ENCODE data around the genes AP5M1, ARID4A and TOMM20L.

GRCh38 chr14:55346055-55346677, 65.5 kb downstream of the ATG14 start:
- PRO-cap, result no peak

GRCh38 chr14:55351145-55351741, 60.4 kb downstream of the ATG14 start:
- PRO-cap, result no peak

DNA sequence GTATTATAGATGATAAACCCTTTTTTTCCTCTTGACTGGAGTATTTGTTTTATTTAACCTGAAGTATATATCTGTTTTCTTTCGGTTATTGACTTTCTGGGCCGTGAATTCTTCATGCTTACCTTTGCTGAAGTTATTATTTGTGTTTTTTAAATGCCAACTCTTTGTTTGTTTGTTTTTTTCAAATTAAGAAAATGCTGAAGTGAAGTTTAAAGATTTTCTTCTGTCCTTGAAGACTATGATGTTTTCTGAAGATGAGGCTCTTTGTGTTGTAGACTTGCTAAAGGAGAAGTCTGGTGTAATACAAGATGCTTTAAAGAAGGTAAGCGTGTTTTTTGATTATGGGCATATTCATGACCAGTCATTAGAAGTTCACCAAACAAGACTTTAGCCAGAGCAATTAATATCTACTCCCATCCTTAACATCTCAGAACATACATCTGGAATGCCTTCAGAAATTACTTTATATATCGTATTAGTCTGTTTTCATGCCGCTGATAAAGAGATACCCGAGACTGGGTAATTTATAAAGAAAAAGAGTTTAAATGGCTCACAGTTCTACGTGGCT, 39.1 kb downstream of the KTN1 start:
- PRO-cap, result no peak

DNA sequence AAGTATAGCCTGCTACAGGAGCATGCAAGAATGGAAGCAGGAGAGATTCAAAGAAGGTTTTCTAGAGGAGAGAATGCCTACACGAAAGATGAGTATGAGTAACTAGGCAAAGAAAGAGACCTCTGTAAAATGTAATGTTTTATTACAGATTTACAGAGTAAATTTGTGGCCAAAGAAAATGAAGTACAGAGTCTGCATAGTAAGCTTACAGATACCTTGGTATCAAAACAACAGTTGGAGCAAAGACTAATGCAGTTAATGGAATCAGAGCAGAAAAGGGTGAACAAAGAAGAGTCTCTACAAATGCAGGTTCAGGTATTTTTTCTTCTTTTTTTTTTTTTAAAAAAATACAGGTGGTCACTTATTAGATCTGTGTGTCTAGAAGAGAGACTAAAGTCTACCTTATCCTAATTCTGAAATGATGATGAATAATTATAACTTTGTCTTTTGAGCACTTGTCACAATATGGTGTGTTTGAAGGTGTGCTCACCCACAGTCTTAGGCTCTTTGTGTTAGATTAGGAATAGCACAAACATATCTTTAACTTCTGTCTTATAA, 57.1 kb downstream of the KTN1 start:
- PRO-cap, result no peak

DNA sequence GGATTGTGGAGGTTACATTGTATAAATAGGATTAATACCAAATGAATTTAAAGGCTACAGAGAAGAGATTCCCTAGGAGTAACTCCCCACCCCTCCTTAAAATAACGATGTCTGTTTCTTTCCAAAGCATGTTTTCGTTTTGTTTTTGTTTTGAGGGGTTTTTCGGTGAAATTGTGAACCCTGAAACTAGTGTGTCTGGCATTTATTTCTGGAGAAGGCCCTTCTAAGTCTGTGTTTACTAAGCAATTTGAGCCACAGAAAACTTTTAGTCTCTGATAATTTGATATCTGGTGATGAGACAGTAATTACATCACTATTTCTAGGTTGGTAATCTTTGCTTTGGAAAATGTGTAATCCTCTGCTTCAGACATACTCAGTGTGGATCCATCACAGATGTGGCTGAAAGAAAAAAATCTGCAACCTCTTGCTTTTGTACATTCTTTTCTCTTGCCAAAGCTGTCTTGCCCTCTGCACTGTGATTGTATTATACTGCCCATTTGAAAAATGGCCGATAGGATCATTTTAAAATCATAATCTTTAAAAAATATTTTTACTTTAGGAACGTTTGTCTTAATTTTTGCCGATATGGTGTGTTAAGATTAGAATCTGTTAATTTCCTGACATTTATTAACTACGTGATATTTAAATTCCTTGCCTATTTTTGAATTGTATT, 78.0 kb downstream of the PELI2 start:
- PRO-cap, result no peak

DNA sequence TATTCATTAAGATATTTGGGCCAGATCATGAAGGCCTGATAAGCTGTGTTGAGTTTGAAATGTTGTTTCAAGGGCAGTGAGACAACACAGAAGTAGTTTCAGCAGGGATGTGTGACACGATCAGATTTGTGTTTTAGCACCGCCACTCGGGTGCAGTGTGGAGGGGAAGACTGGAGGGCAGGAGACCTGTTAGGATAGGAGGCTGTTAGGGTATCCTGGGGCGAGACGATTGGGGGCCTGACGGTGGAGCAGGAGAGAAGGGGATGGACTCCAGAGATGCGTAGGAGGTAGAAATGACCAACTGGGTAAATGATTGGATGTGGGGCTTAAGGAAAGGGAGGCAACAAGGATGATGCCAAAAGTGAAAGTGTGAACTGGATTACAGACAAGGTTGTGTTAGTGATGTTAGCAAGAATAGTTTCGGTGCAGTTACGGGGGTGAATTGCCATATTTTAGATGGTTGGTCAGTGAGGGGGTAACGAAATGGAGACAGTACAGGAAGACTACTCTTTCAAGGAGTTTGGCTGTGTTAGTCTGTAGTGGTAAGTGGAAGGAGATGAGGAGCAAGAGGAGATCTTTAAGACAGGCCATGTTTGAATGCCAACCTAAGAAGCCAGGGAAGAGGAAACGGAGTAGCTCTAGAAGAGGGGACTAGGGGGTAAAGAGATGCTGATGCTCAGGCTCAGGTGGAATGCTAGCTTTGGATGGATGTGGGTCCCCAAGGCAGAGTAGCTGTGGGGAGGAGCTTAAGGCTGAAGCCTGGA, 122.0 kb downstream of the PELI2 start:
- PRO-cap, result no peak

DNA sequence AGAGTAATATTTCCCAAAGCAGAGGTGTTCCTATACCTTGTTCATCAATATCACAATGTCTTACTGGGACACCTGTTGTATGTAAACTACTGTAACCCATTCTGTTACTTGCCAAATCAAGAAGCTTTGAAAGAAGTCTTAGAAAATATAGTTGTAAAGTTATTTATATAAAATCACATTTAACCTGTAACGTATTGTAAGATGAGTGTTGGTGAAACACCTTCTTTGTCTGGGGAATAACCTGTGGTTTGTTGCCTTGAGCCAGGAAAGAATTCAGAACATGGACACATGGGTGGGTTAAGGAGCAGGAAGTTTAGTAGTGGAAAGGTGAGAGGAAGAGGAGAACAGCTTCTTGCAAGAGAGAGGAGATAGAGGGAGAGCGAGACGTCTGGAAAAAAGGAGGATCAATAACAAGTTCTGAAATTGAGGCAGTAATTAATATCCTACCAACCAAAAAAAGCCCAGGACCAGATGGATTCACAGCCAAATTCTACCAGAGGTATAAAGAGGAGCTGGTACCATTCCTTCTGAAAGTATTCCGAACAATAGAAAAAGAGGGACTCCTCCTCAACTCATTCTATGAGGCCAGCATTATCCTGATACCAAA, 134.2 kb downstream of the PELI2 start:
- PRO-cap, result no peak

DNA sequence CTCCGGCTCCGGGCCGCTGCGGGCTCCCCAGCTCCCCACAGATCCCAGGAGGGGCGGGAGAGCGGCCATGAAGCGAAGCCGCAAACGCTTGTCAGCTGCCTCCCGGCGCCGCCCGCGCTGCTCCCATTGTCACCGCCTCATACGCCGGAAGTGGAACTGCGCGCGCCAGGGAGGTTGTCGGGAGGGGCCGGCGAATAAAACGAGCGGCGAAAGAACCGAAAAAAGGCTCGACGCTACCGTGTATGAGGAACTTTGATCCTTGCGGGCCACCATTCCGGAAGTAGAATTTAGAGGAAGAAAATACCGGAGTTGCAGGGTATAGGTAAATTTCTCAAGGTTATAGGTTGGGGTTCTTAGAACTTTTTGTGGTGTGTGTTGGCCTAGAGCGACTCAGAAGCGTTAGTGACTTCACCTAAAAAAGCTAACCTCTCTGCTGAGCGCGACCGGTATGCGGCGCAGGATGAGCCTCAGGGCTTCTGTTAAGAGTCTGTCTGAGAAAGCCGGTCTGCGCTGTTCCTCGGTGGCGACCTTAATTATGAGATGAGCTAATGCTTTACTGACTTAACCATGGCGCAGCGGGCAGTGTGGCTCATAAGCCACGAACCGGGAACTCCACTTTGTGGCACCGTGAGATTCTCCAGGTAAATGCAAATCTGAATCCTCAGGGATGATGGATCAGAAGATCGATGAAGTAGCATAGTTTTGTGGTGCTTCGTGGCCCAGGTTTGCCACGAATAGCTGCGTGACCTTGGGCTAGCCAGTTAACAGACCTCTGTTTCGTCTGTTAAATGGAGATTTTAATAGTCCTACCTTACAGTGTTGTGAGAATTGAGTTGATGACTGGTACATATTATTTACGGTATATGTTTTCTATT, at the start of gene AP5M1:
Gene AP5M1, plus strand, starts transcription at position 224 of the 875 bp plus-strand sequence.
- PRO-cap, result bidirectional peak, plus-strand start at position 249 of the sequence, minus-strand start at position 141 of the sequence; bidirectional peak, plus-strand start at position 559 of the sequence, minus-strand start at position 531 of the sequence

GRCh38 chr14:57702657-57702856, 163.3 kb downstream of the SLC35F4 start:
- PRO-cap, result no peak

- PRO-cap, result no peak
These were observed 53.5 kb downstream of the ARMH4 start for GRCh38 chr14:58098326-58099161.

- PRO-cap, result no peak
These were observed 26.6 kb upstream of the ARID4A start for GRCh38 chr14:58271379-58272539.

GRCh38 chr14:58297249-58298317, 772 bp upstream of the ARID4A start:
- PRO-cap, result bidirectional peak, plus-strand start at chr14:58297883, minus-strand start at chr14:58297790; unidirectional peak, minus-strand start at chr14:58298129

DNA sequence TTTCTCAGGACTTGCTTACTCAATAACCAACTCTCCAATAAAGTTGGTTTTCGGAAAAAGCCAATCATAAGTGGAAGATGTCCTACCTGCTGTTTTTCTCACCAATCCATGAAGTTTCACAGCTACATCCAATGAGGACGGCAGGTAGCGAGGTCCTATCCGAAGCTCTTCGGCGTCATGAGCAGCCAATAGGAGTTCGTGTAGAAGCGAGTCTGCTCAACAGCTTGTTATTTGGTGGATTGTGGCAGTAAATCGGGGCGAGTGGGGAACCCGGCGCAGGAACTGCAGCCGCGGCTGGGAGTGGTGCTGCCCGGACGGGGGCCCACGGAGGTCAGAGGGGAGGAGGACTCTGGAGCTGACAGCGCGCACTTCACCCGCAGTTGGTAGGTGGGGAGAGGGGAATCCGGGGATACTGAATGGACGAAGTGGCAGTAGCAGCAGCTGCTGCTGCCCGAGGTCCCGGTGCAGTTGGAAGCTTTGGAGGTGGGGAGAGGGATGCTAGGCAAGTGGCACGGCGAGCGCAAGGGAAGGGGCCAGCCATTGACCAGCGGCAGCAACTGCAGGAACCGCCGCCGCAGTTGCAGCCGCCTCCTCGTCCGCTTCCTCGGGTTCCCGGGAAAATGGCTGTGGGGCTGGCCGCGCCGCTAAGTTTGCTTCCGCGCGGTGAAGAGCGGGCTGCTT, at the start of gene ARID4A:
Gene ARID4A, plus strand, starts transcription at position 238 of the 681 bp plus-strand sequence.
- PRO-cap, result unidirectional peak, plus-strand start at position 250 of the sequence; unidirectional peak, plus-strand start at position 415 of the sequence

DNA sequence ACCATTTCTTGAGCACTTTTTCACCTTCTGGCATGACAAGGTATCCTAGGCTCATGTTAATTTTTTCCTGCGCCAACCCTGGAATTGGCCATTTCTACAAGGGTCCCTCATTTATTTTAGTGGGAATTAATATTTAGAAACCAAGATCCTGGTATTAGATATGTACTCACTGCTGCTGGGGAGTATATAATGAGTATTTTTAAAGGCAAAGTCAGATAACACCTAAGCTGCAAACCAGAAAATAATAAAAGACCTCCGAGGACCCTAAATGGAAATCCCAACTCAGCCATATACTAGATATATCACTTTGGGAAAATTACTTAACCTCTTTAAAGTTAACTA, 23.1 kb downstream of the ARID4A start:
- PRO-cap, result no peak

DNA sequence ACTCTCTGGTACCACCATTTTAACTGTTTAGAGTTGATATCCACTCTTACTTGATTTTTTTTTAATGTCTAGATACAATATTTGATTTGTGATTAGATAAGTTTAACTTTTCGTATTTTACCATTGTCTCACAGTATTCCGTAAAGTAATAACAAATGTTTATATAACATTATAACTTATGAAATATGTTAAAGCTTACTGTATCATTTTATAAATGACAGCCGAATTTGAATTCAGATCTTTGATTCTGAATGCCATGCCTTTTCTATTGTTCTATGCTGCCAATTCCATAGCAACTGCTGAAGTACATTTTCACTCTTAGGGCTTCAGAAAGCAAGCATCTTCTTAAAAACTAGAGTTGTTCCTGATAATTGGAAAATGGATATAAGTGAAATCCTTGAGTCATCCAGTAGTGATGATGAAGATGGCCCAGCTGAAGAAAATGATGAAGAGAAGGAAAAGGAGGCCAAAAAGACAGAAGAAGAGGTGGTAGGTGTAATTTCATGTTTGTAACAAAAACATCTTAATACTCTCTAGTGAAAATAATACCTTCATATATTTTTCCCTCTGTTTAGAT, 31.4 kb downstream of the ARID4A start:
- PRO-cap, result no peak

GRCh38 chr14:58395607-58396853, at the start of gene TOMM20L:
TSS of gene TOMM20L (plus strand) at chr14:58395930.
- PRO-cap, result bidirectional peak, plus-strand start at chr14:58395939, minus-strand start at chr14:58396006; unidirectional peak, minus-strand start at chr14:58396372

DNA sequence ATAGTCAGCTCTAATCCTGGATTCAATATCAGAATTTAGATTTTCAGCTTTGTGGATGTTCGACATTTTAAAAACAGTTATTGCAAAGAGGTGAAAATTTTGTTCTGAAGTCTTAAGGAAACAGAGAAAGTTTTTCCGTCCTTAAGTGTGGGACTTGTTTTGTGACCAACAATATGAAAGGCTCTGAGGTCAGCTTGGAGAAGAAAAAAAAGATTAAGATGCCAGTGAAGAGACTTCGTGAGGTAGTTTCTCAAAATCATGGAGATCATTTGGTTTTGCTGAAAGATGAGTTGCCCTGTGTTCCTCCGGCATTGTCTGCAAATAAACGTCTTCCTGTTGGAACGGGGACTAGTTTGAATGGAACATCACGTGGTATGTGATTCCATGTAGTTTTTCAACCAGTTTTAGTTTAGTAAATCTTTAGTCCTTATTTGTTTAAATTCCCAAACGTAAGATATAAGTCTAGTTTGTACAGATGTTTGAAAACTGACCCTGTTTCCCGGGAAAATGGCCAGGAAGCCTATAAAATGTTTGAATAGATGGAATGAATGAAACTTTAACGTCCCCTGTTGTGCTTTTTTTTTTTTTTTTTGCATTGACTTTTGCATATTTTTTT, 681 bp downstream of the KIAA0586 start:
- PRO-cap, result no peak

- PRO-cap, result no peak
These were observed 19.0 kb downstream of the DACT1 start for GRCh38 chr14:58656766-58657062.

GRCh38 chr14:59363292-59364073, 101.7 kb downstream of the GPR135 start:
- PRO-cap, result no peak

- PRO-cap, result no peak
These were observed 81.1 kb downstream of the GPR135 start for GRCh38 chr14:59384064-59384453.

Data from duodenum (tissue), 1 donor.